ENCODE measurements around a stretch of chr6.

DNA sequence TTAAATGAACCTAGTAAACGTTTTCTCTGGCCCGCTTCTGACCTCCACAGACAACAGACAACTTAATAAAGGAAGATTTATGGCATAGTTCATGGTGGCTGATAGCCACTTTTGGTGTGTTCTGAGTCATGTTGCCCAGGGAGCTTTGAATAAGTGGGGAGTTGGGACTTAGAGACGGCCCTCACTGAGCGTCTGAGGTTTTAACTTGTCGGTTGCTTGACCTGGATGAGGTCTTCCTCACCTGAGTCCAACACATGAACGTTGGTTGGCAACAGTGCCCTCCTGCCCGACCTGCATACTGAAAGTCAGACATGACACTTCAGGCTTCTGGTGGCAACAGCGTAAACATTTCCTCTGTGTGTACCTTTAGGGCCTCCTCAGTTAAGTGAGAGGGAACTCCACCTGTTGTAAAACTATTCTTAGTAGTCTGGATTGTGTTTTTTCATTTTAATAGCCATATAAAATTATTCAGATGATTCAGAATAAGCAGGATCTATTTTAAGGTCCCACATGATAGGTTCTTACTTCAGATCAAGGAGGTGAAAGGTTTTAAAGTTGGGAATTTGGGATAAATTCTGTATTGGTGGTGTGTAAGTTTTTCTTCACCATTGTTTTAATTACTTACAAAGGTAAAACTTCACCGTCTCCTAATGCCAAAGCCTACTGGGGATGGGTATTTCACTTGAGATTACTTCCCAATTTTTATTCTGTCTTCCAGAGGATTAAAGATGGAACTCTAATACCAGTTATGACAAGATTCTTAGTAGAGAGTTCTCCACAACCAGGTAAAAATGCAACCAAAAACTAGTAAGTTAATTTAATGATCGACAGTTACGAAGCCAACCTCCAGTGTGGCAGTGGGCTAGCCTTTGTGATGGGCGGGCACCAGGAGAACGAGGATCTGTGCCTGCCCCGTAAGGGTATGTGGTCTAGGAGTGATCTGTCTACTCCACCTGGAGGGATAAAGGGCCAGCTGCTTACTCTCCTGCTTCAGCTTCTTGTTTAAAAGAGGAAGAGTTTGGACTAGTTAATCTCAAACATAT, 124.5 kb downstream of the FOXO3 start:
- RRBS = no CpG with 5 or more reads among the region's 14 CpGs

GRCh38 chr6:108841514-108842003, 6.7 kb upstream of the ARMC2 start:
- RRBS = no CpG with 5 or more reads among the region's 5 CpGs

GRCh38 chr6:108845987-108846496, 2.2 kb upstream of the ARMC2 start:
- RRBS = no CpG with 5 or more reads among the region's 5 CpGs

DNA sequence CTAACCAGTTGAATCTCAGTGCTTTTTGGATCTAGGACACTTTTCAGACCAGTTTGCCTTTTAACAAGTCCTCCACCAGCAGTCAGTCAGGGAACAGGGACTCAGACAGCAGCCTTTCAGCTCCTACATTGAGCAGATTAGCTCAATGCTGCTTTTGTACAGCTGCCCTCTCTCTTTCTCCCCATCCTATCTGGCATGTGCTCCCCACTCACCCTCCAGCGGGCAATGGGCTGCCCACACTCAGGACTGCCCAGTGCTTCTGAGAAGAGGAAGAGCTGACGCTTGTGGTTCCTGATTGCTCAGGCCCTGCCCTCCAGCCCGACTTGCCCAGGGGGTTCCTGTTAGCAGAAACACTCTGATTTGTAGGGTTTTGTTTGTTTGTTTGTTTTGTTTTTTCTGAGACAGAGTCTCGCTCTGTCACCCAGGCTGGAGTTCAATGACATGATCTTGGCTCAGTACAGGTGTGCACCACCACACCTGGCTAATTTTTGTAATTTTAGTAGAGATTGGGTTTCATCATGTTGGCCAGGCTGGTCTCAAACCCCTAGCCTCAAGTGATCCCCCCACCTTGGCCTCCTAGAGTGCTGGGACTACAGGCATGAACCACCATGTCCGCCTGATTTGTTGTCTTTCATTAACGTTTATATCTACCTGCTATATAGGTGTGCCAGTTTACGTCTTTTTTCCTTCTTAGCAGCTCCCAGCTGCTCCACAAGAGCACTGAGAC, 14.7 kb downstream of the ARMC2 start:
- RRBS = no CpG with 5 or more reads among the region's 7 CpGs

DNA sequence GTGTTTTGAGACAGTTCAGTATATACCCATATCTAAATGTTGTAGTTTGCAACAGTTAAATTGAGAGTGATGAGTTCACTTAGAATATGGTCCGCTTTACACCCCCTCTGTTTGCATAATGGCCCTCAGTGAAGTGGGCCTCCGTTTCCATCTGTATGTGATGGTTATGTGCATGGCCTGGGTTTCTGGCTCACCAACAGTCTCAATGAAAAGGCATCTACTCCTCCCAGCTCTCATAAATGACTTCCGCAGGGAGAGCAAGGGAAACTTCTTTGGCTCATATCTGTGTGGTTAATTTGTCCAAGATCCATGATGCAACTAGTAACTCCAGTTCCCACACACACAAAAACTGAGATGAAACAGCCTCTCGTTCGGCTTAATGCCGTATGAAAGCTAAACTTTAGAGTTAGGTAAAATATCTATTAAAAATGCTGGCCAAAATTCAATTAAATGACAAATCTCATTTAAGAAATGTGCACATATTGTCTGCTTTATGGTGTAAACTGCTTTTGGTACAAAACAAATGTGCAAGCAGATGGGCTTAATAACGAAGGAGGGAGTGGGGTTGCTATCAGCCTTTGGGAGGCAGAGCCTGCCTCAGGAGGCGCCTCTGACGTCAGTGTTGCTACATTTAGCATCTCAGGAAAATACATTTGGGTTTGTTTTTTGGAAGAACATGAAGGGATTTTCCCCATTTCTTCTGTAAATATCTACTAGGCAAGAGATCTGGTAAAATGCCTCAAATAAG, 96.6 kb downstream of the ARMC2 start:
- RRBS = no CpG with 5 or more reads among the region's 9 CpGs

DNA sequence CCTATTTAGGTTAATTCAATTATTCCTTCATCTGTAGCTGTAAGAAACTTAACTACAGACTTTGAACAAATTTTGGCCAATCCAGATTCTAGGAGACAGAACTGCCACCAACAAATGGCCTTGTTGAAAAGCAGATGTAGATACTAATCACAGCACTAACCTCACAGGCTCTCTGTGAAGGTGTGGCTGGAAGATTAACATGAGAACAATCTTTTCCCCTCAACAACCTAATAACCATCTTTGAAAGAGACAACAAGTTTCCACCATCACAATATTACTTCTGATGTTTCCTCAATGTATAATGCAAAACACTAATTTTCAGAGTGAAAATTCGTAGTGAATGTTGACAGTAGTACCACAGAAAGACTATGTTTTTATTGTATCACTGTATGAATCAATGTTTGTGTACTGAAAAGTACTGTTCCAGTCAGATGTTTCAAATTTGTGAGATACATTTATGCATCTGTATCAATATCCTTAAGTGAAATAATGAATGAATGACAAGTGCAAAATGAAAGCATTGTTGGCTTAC, 87.7 kb downstream of the SESN1 start:
- RRBS = no CpG with 5 or more reads among the region's 1 CpG

DNA sequence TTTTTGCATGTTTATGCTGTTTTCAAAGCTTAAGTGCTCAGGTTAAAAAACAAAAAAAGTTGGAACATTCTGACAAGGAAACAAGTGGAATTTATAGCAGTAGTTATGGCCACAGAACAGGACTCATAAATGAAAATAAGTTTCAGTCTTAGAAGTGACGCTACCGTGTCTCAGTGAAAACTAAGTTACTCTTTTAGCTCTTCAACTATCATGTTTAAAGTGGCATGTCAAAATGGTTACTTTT, 84.3 kb downstream of the SESN1 start:
- RRBS = no CpG with 5 or more reads among the region's 2 CpGs

DNA sequence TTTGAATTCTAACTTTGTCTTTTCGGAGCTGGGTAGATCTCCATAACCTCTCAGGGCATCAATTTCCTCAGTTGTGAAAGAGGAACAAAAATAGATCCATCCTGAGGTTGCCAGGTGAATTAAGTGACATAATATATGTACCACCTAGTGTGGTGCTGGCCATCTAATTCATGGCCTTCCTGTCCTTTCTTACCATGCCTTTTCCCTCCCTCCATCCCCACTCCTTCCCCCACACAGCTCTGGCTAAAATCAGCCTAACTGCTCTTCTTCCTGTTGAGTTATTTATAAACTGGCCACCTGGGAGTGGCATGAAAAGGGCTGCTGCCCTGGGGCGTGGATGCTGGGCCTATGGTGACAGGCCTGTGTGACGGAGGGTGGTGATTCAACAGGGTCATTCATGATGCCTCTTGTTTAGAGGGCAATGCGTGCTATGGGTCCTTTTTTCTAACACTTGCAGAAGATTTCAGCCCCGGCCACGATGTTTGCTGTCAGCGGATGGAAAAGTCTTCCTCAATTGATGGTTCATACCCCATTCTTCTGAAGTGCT, 88.3 kb downstream of the CD164 start:
- RRBS = no CpG with 5 or more reads among the region's 7 CpGs

DNA sequence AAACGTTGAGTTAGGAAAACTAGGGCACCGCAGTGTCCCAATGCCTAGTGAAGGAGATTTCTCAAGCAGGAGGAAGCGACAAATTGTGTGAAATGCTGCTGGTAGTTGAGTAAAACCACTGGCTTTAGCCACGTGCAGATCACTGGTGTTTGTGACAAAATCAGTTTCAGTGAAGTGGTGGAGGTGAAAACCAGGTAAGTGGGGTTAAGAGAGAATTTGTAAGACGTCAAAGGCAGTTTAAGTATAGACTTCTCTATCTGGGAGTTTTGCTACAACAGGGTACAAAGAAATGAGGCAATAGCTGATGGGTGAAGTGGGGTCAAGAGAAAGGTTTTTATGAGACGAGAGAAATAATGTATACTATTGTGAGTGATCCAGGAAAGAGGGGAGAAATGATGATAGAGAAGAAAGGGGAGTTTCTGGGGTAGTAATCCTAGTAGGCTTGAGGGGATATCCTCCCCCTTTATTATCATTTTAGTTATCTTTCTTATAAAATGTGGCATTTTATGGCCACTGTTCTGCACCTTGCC, 56.6 kb downstream of the CD164 start:
- RRBS = no CpG with 5 or more reads among the region's 6 CpGs

DNA sequence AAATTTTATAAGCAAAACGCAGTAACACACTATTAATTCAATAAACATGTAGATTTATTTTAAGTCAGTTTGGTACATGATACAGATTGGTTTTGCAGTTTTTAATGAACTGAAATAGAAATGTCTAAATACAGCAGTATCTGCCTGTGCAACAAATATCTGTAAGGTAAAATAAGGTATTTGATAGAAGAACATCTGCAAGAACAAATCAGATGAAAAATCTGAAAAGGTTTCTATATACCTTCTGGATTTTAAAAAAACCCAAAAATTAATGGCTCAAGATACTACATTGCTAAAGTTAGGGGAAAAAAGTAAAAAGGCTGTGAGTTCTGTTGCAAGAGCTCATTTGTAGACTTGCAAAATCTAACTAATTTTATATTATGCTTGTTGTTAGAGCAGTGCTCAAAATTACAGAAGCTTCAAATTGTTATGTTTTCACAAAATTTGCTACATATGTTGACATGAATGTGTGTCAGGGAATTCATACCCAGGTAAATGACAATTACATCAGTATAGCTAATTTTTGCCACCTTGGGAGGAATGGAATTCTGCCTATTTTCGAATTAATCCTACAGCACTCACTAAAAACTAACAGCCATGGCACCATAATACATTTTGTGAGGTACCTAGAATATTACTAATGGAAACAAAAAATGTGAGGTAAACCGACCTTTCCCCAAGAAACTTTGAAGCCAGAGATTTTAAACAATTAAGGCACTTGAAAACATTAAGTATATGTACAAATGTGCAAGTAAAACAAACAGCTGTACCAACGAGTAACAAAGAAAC, 15.6 kb downstream of the CD164 start:
- RRBS = no CpG with 5 or more reads among the region's 4 CpGs

DNA sequence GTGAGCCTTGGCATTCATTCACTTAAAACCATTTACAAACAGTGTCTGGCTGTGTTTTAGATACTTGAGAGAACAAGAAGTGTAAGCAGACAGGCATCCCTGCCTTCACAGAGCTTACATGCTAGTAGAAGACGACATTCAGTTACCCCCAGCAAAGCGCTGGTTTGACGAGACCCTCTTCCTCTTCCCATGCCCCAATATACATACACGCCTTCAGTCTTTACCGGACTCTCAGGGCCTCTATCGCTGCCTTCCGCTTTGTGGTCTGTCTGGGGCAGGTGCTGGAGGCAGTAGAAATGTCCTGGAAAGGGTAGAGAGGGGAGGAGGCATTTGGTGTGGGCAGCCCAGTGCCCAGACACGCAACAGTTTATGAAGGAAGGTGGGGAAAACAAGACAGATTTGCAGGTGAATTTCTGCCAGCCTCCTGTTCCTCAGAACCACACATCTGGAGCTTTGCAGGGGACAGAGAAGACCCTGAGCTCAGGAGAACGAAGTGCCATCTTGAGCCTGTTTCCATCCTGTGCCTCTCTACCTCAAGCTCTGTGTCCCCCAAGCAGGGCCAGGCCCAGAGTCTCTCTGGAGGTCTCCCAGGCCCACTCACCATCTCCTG, 6.1 kb downstream of the SMPD2 start:
- RRBS = no CpG with 5 or more reads among the region's 9 CpGs

DNA sequence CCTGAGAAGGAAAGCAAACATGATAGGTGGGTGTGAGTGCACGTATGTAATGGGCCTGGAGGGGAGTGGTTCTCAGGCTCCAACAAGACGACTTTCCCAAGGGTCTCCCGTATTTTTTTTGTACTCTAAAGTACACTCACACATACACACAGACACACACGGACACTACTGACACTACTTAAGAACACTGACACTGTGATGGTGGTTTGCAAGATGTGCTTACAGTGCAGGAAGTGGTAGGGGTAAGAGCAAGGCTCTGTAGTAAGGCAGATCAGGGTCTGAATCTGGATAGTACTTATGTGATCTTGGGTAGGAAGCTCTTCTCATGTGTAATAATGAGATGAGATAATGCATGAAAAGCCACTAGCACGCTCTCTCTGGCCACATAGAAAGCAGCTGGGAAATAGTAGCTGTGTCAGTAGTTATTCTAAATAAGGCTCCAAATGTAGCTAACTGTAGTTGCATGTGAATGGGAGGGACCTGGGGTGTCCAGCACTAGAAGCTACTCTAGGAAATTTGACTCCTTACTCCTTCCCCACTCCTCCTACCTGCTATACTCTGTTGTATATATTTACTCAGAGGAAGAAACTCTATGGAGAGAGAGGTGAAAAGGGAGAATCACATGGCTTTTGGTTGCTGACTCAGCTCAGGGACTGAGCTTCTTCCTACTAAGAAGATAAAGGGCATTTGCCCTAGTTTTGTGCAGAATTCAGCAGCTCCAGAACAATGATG, 8.4 kb upstream of the ZBTB24 start:
- RRBS = no CpG with 5 or more reads among the region's 5 CpGs

- RRBS = no CpG with 5 or more reads among the region's 4 CpGs
Observed at GRCh38 chr6:109702803-109703357, 11.8 kb downstream of the FIG4 start.

DNA sequence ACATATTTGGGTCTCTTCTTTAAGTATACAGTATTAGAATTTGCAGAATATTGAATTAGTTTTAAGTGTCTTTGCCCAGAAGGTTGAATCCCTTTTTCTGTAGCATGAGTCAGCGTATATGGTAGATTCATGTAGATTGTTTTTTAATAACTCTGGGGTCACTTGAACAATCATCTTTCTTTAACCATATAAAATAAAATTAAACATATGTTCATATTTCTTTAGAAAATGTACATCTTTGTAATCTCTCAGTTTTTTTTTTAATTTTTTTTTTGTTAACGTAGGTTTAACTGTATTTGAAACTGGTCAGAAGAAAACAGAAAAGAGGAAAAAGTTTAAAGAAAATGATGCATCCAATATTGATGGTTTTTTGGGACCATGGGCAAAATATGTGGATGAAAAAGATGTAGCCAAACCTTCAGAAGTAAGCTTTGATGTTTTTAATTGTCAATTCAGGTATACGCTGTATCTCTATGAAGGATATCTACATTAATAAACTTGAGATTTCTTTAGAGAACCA, 28.6 kb downstream of the CDC40 start:
- RRBS = no CpG with 5 or more reads among the region's 3 CpGs

GRCh38 chr6:110215346-110215875, 35.2 kb downstream of the CDC40 start:
- RRBS = no CpG with 5 or more reads among the region's 7 CpGs

- RRBS = no CpG with 5 or more reads among the region's 6 CpGs
Observed at GRCh38 chr6:110491678-110492465, 15.5 kb upstream of the SLC22A16 start.

DNA sequence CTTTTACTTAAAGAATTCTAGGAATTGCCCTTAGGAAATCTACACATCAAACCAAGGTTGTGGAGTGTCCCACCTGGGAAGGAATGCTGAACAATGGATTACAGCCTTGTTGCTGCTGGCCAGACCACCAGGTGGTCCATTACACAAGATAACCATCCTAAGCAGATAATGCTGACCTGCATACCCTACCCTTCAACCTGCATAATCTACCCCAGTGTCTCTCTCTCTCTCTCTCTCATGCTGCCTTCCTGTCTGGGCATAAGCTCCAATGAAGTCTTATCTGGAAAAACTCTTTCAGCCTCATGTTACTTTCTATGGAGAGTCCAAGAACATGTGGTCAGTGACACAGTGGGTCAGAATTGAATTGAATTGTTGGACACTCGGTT, 35.1 kb upstream of the SLC22A16 start:
- RRBS = no CpG with 5 or more reads among the region's 1 CpG

DNA sequence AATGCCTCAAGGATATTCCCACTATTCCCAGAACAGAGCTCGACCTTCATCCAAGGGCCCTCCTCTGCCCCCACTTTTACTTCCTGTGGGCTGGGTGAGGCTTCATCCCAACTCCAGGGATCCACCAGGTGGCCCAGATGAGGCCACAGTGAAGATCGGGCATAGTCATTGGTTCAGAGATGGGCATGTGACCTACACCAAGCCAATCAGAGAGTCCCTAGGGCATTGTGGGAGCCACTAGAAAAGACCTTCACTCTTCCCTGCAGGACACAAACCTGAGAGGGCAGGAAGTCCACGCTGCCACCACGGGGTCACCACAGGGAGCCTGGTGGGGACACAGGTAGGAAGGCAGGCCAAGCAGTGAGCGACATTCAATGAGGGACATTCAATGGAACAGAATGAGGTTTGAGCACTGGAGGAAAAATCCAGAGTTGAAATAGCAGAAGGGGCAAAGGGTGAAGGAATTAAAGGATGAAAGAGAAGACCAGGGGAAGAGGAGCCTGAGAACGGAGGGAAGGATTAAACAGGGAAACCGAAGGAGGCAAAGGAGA, 73.0 kb upstream of the SLC22A16 start:
- RRBS = no CpG with 5 or more reads among the region's 7 CpGs

DNA sequence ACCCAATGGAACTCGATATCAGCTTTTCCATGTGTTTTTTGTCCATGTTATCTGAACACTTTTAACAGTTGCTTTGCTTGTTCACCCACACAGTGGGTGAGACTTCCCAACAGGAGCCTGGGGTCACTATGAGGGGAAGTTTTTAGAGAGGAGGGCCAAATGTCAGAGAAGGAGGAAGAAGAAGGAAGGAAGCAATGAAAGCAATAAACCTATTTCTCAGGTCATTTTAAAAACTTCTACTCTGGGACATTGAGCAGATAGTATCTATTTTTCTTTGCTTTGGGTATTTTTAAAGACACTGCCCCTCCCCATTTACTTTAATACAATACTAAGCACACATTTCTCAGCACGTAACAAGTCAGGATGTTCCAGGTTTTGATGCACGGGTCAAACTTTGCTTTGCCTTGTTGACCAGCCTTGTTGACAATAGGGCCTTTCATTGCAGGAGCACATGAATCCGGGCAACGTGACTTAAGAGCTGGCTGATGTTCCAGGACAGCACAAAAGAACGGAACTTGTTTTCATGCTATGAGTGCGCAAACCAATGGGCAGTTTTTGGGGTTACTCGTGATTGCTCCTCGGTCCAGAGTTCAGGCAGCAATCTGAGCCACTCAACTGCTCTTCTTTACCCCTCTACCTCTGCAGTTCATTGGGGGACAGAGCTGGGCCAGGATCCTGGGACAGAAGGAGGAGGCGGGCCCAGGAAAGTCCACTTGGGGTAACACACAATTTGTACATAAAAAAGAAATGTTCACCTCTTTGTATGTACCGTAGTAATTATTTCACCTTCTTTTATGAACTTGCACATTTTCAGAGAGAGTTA, 78.5 kb upstream of the SLC22A16 start:
- RRBS = no CpG with 5 or more reads among the region's 11 CpGs

DNA sequence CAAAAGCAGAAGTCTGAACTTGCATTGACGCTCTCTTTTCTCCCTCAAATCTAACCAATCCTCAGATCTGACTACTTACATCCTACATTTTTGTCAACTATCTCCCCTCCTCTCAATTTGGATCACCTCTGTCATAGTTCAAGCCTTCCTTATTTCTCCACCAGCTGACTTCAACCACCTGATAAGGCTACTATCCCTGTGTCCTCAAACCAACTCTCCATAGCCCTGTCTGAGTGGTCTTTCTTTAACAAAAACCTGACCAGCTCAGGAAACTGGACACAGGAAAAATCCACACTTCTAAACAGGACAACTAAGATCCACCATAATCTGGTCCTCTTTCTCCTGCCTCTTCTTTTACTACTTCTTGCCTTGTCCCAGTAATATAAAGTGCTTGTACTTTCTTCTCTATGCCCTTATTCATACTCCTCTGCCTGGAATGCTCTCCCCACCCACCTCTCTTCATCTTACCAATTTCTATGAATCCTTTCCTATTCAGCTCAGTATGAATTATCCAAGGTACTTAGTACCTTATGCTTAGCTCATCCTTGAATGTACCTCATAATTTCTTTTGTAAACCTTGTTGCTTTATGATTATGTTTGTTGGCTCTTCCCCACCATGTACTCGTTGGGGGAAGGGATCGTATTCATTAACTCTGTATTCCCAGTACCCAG, 159.6 kb downstream of the CDK19 start:
- RRBS = no CpG with 5 or more reads among the region's 3 CpGs